Parietal lobe (tissue), 2 donors: ENCODE measurements around a stretch of chr1.

DNA sequence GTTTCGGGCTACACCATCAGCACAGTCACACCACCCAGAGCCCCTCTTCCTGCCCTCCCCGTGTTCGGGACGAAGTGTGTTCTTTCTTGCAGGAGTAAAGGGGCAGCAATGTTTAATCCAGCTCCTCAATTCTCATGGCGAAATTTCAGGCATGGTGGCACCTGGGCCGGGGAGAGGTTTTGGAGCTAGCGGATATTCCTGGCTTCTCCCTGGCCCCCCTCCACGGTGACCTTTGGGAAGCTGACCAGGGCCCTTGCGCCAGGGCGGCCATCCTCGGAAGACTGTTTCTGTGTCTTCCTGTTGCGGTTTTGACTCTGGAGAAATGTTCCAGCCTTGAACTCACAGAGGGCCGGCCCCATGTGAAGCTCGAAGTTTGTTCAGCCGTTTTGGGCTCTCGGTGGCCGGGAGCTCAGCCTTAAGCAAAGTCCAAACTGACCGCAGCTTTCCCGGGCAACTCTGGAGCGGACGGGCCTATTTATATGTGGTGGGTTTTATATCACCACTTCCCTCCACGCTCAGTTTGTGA, 16.9 kb upstream of the WNT4 start:
- RAMPAGE, long total RNA = no peak

DNA sequence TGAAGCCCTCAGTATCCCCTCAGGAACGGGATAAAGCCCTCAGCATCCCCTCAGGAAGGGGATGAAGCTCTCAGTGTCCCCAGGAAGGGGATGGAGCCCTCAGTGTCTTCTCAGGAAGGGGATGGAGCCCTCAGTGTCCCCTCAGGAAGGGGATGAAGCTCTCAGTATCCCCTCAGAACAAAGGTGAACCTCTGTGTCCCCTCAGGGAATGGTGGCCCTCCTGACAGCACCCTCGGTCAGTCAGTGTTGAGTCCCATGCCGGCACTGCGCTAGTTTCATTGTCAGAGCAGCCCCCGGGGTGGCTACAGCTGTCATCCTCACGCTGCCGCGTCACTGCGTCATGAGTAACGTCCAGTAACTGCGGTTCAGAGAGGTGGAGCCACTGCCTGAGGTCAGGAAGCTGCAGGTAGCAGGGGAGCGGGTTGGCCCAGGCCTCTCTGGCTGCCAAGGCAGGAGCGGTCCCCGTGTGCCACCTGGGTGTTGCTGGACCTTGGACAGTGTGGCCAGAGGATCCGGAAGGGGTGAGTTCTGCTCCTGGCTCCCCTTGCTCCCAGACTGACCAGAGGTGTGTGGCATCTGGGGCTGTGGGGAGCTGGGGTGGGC, 20.2 kb upstream of the WNT4 start:
- RAMPAGE, long total RNA = no peak

- RAMPAGE, long total RNA = no peak
These were observed 109.6 kb upstream of the ZBTB40 start for GRCh38 chr1:22341925-22342611.

GRCh38 chr1:22350579-22351241, 100.9 kb upstream of the ZBTB40 start:
- RAMPAGE, long total RNA = no peak

GRCh38 chr1:22494736-22495276, 43.2 kb downstream of the ZBTB40 start:
- RAMPAGE, long total RNA = no peak

DNA sequence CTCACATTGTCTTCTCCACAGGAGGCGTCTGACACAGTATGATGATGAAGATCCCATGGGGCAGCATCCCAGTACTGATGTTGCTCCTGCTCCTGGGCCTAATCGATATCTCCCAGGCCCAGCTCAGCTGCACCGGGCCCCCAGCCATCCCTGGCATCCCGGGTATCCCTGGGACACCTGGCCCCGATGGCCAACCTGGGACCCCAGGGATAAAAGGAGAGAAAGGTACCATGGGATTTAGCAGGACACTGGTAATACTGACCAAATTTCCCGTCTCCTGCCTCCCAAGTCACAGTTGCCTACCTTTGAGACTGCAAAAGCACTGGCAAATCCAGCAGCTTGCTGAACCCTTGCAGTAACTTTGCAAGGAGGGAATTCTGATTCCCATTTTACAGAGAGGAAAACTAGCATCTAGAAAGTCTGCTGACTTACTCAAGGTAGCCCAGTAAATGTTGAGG, 6.4 kb downstream of the C1QB start:
- RAMPAGE, long total RNA = no peak

- RAMPAGE, long total RNA = no peak
These were observed 1.1 kb downstream of the EPHB2 start for GRCh38 chr1:22711752-22712210.

GRCh38 chr1:22780592-22781076, 70.0 kb downstream of the EPHB2 start:
- RAMPAGE, long total RNA = no peak

GRCh38 chr1:22794484-22795010, 83.9 kb downstream of the EPHB2 start:
- RAMPAGE, long total RNA = no peak

GRCh38 chr1:22831883-22832451, 121.3 kb downstream of the EPHB2 start:
- RAMPAGE, long total RNA = no peak

GRCh38 chr1:22916332-22916829, 56.3 kb downstream of the LACTBL1 start:
- RAMPAGE, long total RNA = no peak

DNA sequence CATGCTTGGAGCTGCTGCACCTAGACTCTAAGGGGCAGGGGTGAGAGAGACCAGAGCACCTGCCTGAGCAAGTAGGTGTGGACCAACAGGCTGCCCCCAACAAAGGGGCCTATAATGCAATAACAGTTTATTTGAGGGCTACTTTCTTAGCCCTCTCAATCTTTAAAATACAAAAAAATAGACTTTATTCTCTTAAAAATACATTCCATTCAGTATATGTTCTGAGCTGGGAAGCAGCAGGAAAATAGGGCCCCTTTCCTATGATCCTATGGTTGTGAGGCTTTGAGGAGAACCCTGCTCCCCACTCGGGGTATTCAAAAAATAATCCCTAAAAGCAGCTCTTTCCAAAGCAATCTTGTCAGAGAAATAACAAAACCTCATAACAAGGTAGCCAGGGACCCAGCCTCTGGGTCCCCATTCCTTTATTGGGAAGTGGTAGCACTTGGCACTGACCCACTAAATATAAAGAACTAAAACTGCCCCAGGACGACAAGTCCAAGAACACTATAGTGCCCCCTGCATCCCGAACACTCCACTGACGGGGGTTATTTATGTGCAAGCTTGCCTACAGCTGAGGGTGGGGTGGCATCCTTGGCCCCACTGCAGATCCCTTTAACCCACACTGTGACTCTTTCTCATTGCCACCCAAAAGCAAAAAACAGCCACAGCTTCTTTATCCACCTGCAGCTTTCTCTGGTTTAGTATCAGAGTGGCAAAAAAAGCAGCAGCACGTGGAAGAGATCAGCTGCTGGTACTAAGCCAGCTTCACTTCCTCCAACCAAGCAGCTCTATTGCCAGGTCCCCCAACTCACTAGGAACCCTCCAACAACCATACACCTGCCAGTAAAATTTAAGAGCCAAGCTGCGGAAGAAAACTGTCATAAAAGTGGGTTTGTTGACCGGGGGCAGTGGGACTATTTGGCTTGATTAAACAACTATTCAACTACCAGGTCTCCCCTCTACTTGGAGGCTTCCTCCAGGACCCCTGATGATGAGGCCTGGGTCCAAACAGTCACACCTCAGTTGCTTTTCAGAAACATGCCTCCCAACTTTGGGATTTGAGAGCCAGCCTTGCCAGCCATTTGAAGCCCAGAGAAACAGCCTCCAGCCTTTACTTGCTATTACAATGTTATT, 66.2 kb downstream of the KDM1A start:
- RAMPAGE, long total RNA = no peak

DNA sequence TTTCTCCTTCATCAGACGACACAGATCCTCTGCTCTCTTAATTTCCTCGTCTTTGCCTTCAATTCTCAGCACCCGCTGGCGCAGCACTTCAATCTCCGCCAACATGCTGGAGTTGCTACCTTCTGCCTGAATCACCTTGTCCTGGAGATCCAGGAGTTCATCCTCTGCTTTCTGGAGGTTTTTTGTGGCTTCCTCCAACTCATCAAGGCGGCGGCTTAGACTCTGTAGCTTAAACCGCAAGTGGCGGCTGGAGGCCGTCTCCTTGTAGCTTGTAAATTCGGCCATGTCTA, 74.7 kb downstream of the KDM1A start:
- RAMPAGE, long total RNA = no peak

DNA sequence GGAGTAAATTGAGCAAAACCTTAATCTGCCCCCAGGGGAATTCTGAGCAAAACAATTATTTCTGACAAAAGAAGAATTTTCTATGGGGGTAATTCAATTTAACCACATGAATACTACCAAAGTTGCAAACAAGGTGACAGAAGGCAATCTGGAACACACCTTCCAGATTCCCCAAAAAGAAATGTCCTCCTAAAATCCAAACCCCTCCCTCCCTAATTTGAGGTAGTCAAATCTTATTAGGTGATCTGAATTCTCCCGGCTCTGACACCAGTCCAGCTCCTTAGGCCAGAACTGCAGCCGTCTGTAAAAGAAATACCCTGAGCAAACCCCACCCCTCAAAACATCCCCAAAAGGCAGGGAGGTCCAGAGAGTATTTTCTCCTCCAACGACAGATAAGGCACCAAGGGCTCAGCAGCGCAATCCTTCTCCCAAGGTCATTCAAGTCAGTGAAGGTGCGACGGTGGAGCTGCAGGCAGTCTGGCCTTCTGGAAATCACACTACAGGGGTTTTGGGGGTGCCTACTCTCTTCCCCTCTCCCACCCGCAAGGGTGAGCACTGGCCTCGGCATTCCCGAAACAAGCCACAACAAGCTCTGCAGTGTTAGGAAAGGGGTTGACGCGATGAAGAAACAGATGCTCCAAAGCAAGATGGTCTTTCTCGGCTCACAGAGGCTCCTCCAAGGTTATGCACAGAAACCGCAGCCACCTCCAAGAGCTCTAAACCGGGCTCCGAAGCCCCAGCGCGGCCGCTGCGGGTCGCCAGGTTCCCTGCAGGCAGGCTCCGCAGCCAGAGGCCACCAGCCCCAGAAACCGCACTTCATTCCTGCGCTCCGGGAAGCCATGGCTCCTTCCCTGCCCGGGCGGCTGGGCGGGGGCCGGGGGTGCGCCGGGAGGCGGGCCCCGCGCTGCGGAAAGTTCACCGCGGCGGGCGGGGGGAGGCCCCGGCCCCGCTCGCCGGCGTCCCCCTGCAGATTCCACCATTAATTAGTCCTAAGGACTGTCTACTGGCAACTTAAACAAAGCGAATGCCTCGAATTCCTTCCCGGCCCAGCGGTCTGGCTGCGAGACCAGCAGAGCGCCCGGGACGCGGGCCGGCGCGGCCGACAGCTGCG, 49.9 kb downstream of the HTR1D start:
- RAMPAGE, long total RNA = no peak

- RAMPAGE, long total RNA = no peak
These were observed 30.7 kb downstream of the HNRNPR start for GRCh38 chr1:23313408-23313819.

- RAMPAGE, long total RNA = no peak
These were observed 677 bp downstream of the HNRNPR start for GRCh38 chr1:23343005-23344209.

GRCh38 chr1:23368622-23369316, 867 bp downstream of the ZNF436 start:
- RAMPAGE, long total RNA = no peak

DNA sequence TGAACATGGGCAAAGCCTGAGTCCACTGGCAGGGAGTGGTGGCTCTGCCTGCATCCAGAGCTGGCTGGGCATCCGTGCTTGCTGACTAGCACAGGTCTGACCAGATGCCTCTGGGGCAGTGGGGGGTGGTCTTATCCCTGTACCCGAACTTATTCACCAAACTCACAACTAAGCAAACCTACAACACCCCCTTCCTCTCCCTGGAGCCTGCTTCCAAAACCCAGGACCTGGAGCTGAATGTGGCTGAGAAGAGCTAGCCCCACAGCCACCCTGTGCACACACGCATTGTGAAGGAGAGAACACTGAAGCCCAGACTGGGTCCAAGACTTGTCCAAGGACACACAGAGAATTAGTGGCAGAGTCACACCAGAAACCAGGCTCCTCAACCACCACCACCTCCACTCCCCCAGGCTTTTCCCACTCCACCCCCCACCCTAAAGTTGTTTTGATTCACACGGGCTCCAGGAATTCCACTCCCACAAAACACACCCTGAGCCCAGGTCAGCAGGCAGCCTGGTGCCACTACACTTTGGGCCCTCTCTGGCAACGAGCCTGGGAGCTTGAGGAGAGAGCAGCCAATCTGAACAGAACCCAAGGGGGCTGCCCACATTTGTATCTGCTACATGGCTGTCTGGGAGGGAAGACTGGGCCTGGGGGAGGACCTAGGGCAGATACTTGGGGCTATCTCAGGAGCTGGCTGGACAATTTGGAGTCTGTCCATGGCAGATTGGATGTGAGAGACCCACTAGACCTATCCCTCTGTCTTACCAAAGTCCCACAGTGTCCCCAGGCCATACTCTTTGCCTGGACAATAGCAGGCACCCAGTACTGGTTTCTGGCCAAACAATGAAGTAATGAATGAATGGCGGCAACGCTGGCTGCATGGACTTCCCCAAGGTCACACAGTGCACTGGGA, 1.4 kb downstream of the E2F2 start:
- RAMPAGE, long total RNA = no peak

DNA sequence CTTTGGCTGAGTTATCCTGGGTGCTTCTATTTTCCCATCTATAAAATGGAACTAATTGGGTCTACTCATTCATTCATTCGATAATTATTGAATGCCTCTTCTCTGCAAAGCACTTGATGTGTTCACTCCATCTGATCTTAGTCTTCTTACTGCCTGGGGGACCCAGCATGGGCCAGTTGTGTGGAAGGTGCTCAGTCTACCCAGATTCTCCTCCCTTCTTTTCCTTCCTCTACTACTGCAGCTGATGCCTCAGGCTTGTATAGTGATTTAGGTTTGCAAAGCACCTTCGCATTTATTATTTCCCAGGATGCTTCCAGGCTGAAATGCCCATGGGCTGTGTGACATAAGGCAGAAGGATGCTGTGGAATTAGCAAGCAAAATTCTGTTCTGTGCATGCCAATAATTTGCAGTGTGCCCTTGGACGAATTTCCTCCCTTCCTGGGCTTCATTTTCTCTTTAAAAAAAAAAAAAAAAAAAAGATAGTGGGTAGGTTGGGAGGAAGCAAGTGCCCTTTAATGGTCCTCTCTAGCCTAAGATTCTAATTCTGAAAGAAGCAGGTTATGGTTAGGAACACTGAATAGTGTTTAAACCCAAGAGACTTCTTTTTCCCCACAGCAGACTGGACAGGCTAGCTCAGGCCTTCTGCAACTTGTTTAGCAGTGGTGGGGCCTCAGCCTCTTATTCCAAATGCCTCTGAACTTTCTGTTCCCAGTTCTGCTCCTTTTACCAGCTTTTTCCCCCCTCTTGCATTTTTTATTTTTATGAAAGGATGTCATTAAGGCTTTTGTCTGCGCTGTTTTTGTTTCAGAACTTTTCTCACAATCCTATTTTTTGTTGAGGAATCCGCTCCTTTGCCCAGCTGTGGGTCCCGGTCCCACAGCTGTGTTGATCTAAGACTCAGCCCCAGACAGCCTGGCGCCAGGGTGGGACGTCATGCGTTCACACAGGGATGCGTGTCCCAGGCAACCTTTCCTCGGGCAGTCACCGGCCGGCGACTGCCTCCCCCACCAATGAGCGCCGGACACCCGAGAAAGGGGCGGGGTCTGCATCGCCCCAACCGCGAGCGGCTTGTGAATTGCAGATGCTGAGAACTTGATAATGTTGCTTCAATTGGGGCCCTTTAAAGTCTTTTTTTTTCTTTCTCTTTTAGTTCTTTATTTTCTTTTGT, 2.6 kb upstream of the ID3 start:
- RAMPAGE, long total RNA = no peak

DNA sequence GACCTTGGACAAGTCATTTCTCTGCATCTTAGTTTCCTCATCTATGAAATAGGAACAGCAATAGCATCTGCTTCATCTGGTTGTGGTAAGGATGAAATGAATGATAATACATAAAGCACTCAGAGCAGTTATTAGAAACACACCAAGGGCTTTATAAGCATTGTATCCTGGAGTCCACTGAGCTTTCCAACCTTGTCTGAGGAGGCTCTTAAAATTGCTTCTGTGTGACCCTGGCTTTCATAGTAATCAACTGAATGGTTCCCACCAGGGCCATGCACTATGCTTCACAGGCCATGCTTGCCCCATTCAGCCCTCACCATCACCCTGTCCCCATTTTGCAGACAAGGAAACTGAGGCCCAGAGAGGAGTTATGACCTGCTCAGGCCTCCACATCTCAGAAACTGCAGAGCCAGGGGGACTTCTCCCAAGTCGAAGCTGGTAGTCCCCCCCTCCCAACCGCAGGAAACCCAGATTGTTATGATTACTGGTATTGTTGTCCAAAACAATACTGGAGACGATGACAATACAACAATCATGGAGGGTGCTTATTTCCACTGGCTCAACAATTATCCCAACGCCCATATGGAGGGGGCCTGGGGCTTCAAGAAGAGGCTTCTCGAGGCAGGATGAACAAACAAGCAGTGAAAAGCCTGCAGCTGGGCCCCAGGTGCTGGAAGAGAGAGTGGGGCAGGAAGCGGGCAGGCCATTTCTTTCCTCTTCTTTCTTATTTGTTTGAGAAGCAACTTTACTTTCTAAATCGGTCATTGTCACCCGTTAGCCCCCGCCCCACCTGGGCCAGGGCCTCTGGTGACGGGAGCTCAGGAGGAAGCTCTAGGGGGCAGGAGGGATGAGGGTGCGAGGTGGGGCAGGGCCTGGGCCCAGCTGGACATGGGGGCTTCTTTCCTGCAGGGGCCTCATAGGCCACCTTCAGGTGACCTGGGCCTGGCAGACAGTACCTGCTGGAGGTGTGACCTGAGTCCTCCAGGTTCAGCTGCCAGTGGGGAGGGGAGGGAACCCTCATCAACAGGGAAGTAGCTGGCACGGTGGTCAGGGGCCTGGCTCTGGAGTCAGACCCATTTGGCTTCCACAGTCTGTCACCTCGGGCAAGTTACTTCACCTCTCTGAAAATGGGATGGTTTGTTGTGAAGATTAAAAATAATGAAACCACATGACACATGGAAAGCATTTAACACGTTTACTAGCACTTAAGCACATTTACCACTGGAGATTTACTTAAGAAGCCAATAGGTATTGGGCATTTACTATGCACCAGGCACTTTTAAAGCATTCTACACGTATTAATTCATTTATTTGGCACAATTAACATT, 53.7 kb upstream of the ID3 start:
- RAMPAGE, long total RNA = no peak